Myometrial cell (primary cell): ENCODE measurements around the genes CCDC142, PCGF1 and TLX2.

GRCh38 chr2:74454346-74454562 lies 633 bp upstream of the INO80B start:
- RAMPAGE, long total RNA = no peak

GRCh38 chr2:74482274-74483150 lies at the start of gene CCDC142:
Gene CCDC142, minus strand, starts transcription at chr2:74482998.
- RAMPAGE, long total RNA = start-site peak on the plus strand at chr2:74483078-74483095, 88 and 150 reads in 2 replicates

- RAMPAGE, long total RNA = no peak
Measured at GRCh38 chr2:74501246-74502024, 2.0 kb upstream of the LBX2 start.

DNA sequence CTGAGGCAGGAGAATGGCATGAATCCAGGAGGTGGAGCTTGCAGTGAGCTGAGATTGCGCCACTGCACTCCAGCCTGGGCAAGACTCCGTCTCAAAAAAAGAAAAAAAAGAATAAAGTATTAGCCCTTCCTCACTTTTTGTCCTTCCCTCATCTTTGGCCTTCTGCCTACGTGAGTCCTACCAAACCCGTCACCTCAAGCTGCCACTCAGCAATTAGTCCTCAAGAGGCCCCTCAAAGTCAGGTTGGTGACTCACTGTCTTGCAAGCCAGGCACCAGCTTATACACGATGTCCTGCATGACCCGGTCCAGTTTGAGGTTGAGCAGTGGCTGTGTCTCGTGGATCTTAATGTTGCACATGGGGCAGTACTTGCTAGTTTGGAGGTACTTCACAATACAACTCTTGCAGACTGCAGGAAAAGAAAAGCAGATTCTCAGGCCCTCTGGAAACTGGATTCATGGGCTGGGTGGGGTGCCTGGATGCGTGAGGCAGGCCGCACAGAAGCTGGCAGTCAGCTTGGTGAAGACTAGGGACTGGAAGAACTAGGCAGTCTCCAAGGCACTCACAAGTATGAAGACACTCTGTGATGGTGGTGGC lies 920 bp downstream of the PCGF1 start:
- RAMPAGE, long total RNA = no peak

DNA sequence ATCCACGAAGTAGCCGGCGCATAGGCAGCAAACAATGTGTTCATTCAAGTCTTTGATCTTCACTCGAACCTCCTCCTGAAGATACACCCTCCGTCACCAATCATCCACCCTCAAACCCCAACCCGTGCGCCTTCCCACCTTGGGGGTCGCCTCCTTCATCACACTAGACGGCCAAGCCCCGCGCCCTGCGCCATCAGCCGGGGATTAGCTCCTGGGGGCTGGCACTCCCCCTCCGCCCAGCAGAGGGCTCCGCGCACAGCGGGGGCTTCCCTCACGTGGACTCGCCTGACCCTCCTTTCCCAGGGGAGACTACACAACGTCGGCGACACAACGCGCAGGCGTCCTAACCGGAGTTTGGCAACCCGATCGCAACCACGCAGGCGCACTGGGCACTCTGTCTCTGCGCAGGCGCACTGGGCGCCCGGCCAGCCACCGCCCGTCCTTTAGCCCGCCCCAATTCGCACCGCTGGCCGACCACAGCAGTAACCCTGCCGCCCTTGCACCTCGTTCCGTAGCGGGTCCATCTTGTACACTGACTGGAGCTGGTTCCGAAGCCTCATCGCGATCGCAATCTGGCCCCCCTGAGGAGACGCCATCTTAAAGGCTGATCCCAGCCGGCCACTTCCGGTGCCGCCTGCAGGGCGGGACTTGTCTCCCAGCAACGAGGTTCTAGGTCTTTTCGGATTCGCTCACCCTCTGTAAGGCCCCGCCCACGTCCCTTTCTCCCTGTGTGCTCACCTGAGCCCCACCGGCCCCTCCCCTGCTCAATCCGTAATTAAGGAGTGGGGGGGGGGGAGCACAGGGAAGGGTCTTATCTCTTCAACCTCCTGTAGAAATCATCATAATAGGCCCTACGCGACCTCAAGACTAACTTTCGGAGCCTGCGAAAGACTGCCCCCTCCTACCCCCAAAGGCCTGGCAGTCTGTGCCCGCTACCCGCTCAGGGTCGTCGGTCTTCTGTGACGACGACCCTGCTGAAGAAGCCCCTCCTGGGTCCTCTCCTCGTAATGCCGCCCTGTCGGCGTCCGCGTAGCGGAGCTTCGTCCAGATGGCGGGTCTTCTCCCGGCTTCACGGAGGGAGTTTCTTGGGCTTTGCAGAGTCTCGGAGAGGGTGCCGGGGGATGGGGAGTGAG lies at the start of gene PCGF1:
Gene PCGF1, minus strand, starts transcription at position 623 of the 1,133 bp plus-strand sequence.
- RAMPAGE, long total RNA = start-site peak on the minus strand centred at position 313 of the sequence, 55 bp wide, 105 and 211 reads in 2 replicates; start-site peak on the minus strand centred at position 613 of the sequence, 28 bp wide, 127 and 60 reads in 2 replicates

- RAMPAGE, long total RNA = no peak
Measured at GRCh38 chr2:74513847-74514761, at the start of gene TLX2. Gene TLX2, plus strand, starts transcription at chr2:74514450.

DNA sequence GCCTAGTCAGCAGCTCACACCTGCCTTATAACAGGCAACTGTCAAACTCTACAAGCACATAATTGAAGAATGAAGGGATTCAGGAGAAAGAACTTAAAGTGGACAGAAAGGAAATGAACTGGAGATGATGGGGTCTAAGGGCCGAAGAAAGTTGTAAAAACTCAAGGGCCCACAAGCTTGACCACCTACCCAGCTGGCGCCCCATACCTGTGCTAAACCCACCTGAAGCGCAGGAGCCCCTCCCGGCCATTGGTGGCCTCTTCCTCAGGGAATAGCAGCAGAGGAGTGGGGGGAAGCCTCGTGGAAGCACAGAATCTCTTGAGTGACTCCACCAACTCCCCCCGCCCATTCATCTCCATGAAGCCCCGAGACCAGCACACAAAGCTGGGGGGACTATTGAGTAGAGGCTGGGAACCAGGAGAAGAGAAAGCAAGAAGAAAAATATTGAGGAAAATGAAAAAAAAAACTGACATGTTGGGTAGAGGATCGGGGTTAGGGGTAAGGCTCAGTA lies 922 bp downstream of the AUP1 start:
- RAMPAGE, long total RNA = no peak

GRCh38 chr2:74573800-74574232 lies 19.3 kb downstream of the DOK1 start:
- RAMPAGE, long total RNA = no peak

DNA sequence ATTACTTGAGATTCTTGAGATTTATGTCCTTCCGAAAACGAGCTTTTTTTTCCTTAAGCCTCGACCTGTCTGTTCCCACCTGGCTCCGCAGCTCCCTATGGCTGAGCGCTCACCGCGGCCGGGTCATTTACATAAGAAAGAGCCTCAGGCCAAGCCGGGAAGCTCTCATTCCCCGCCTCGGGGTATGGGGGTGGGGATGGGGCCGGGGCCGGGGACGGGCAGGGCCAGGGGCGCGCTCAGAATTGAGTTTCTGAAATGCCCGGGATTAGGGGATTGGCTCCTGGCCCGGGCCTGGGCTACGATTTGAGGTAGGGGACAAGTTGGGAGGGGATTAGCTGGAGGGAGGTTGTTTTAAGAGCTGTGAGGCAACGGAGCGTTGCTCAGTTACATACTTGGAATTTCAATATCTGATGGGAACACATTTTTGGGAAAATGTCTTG lies 1.5 kb downstream of the HK2 start:
- RAMPAGE, long total RNA = no peak

GRCh38 chr2:74835857-74836056 lies 1.8 kb downstream of the HK2 start:
- RAMPAGE, long total RNA = no peak

DNA sequence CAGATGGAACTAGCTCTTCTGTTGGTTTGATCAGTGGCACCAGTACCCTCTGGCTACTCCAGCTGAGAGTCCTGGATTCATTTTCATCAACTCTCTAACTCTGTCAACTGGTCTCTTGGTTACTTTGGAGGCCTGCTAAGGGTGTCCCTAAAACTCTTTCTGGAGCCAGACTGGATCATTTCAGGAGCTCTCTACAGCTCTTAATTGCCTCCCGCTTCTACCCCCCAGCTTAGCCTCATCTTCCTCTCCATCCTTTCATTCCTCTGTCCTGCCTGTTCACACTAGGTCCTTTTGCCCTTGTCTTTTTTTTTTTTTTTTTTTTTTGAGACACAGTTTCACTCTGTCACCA lies 3.4 kb downstream of the HK2 start:
- RAMPAGE, long total RNA = no peak

DNA sequence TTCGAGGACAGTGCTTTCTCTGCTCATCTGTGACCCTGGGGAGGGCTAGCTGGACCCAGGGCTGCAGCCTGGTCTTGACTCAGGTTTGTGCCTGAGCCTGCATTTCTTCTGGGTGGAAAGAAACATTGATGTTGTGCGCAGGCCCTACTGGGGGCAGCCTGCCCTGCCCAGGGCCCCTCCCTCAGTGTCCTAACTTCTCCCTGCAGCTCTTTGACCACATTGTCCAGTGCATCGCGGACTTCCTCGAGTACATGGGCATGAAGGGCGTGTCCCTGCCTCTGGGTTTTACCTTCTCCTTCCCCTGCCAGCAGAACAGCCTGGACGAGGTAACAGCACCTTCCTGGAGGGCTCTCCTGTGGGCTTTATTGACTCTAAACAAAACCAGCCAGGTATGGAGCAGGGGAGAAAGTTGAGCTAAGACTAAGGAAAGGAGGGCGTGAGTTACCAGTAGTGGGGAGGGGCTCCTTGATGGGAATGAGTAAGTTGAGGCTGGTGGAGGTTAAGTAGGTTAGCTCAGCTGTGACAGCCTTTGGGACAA lies 48.1 kb downstream of the HK2 start:
- RAMPAGE, long total RNA = no peak

- RAMPAGE, long total RNA = no peak
Measured at GRCh38 chr2:75516354-75516862, 44.3 kb downstream of the EVA1A start.

GRCh38 chr2:78915832-78916266 lies 109.7 kb upstream of the REG3G start:
- RAMPAGE, long total RNA = no peak

DNA sequence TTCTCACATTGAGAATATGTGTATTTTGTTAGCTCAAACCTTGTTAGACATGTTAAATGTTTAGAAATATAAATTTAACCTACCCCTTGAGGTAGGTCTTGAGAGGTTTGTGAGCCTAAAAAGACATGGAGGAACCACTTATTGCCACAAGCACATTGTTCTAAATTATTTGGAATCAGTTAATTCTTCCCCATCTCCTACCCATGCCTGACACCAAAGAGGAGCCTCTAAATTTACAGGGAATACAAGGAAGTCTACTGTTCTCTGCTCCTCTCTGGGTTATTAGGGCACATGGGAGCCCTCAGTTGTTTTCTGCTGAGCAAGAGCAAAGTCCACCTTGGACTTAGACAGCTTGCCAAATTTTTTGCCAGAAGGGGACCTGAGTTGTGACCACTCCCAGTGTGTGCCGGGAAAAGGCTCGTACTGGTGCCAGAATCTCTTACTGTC lies 324 bp upstream of the REG1A start:
- RAMPAGE, long total RNA = no peak

DNA sequence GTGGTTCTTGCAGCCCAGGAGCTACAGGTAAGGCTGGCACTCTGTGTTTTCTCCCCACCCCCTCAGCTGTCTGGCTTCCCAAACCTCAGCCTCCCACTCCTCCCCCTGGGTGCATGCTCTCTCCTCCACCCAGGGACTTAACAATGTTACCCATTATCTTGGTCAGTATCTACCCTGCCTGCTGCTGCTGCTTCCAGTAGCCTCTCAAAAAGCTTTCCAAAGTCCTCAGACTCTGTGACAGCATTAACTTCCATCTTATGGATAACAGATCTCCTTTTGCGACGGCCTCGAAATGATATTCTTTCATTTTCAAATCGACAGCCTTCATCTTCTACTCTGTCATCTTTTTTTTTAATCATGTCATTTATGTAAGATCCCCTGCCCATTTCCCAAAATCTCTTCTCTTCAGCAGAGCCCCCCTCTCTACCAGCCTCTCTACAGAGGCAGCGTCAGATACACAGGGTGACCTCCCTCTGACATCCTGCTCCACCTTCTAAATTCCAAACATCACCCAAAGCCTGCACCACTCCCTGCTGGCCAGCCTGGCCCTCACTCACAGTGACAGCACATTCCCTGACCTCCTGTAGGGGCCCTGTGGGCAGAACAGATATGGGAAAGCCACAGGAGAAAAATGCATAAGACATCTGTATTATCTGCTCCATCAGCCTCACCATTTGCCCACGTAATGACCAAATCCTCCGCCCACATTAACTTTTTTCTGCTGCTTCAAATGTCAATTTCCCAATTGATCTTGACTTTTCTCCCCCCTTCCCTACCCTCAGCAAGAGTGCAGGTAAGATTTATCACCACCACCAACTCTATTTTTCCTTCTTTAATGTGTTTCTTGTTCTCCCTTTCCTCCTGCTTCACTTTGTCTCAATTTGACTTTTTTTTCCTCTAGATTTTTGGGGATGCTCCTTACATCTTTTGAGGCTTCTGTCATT lies 40.7 kb downstream of the TRABD2A start:
- RAMPAGE, long total RNA = no peak

DNA sequence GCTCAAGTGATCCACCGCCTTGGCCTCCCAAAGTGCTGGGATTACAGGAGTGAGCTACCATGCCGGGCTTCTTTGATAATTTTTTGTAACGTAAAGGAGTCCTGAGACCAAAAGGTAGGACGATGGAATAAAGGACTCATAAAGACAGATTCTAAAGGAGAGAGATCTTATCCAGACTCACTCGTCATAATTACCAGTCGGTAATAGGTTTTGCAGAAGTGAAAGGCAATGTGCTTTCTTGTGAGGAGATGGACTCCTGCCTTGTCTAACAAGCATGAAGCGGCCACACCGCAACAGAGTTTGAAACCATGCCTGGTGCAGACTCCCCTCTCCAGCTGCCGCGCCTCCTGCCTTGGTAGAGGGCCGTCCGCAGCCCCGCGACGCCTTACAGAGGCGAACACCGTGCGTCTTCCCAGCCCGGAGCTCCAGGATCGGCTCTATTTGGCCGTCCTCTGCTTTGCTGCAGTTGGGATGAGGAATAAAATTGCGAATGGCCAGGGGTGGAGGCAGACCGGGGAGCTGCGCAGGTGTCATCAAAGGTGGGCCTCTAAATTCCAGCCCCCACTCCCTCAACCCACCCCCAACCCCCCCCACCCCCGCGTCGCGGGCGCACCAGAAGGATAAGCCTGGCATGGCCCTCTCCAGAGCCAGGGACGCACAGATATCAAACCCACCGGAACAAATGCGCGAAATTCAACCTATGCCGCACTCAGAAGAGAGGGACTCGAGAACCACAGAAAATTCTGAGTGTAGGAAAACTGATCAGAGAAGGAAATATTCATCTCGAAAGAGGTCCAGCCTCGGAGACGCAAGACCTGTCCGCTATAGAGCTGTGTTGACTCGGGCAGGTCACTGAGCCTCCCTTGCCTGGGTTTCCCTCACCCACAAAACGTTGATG lies 1.2 kb downstream of the TRABD2A start:
- RAMPAGE, long total RNA = no peak

DNA sequence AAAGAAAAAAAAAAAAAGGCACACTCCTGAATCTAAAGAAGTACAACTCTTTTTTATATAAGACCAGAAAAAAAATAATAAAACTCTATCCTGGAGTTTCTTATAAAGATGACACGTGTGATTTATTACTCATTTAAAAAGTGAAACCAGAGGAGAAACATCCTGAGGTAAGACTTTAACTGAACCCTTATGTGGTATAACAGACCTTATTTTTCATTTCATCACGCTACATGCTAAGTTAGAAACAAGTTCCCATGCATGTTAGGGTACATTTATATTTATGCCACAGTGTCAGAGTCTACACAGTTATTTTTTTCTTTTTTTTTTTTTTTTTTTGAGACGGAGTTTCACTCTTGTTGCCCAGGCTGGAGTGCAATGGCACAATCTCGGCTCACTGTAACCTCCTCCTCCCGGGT lies 32.4 kb upstream of the KCMF1 start:
- RAMPAGE, long total RNA = no peak

- RAMPAGE, long total RNA = no peak
Measured at GRCh38 chr2:85163375-85163879, 30.2 kb downstream of the TCF7L1 start.

GRCh38 chr2:85308843-85309517 lies 18.8 kb downstream of the TGOLN2 start:
- RAMPAGE, long total RNA = no peak